Neuron (in vitro differentiated cells): Measurements from ENCODE around the genes TBX21, SP2 and NFE2L1.

DNA sequence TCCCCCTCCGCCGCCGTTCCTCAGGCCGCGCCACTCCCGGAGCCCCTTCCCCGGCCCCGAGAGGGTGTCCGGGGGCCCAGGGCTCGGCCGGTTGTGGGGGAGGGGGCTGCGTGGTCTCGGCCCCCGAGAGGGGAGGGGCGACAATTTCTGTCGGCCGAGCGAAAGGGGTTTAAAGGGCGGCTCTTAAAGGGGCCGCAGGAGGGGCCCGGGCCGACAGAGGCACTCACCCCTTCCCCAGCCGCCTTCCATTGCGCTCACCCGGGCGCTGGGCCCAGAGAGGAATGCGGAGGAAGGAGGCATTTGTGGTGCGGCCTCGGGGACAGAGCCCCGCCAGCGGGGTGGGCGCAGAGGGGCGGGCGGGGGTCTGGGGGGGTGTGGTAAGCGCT lies 391 bp downstream of the TBKBP1 start:
- PRO-cap, result bidirectional peak, plus-strand start at position 197 of the sequence, minus-strand start at position 95 of the sequence

DNA sequence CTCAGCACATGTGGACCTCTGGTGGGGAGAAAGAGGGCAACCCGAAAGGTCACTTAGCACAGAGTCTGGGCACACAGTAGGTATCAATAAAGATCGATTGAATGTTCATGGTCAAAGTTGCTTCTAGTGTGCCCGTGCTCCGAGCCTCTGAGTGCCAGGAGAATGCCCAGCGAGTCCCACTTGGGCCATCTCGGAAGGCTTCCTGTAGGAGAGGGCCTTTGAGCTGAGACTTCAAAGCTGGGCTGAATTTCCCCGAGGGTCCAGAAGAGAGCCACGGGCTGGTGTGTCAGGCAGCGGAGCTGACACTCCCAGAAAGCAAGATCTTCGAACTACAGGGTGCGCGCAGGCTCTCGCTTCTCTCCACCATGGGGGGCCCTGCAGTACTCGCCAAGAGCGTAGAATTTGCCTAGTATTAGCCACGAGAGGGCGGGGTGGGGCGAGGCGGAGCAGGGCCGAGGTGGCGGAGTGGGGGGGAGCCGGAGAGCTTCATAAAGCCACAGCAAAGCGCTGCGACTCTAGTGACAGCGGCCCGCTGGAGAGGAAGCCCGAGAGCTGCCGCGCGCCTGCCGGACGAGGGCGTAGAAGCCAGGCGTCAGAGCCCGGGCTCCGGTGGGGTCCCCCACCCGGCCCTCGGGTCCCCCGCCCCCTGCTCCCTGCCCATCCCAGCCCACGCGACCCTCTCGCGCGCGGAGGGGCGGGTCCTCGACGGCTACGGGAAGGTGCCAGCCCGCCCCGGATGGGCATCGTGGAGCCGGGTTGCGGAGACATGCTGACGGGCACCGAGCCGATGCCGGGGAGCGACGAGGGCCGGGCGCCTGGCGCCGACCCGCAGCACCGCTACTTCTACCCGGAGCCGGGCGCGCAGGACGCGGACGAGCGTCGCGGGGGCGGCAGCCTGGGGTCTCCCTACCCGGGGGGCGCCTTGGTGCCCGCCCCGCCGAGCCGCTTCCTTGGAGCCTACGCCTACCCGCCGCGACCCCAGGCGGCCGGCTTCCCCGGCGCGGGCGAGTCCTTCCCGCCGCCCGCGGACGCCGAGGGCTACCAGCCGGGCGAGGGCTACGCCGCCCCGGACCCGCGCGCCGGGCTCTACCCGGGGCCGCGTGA lies at the start of gene TBX21:
TBX21 (plus strand) TSS at position 518 of the 1,104 bp plus-strand sequence.
- PRO-cap, result unidirectional peak, plus-strand start at position 518 of the sequence

DNA sequence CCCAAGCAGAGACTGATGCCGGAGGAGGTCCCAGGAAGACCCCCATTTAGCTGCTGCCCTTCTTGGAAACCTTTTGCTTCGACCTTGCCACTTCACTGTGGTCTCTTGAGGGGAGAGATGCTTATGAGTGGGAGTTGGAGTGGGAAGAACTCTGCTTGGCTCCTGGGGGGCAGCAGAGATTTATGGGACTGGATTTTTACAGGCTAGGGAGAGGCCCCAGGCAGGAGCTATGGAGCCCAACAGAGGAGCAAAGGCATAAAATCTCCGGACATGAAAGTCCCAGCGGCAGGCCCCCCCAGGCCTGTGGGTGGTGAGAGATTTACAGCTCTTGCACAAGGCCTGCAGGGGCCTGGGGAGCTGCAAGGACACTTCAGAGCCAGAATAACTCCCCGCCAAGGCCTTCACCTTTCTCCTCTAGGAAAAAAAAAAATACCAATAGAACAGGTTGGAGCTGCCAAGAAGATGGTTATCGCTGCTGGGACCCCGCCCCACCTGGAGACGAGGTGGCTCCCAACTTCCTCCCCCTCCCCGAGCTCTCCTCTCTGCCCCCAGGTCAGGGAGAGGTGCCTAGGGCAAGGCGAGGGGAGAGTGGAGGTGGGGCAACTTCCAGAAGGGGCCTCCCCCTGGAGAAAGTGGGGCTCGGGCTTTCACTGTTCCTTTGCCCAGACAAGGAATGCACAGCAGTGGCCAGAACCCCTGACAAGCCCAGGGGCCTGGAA lies 11.9 kb upstream of the SP2 start:
- PRO-cap, result no peak

GRCh38 chr17:47895958-47896982 lies at the start of gene SP2:
Gene SP2, plus strand, starts transcription at chr17:47896236.
- PRO-cap, result bidirectional peak, plus-strand start at chr17:47896236, minus-strand start at chr17:47896278; bidirectional peak, plus-strand start at chr17:47896552, minus-strand start at chr17:47896474; bidirectional peak, plus-strand start at chr17:47896864, minus-strand start at chr17:47896653

DNA sequence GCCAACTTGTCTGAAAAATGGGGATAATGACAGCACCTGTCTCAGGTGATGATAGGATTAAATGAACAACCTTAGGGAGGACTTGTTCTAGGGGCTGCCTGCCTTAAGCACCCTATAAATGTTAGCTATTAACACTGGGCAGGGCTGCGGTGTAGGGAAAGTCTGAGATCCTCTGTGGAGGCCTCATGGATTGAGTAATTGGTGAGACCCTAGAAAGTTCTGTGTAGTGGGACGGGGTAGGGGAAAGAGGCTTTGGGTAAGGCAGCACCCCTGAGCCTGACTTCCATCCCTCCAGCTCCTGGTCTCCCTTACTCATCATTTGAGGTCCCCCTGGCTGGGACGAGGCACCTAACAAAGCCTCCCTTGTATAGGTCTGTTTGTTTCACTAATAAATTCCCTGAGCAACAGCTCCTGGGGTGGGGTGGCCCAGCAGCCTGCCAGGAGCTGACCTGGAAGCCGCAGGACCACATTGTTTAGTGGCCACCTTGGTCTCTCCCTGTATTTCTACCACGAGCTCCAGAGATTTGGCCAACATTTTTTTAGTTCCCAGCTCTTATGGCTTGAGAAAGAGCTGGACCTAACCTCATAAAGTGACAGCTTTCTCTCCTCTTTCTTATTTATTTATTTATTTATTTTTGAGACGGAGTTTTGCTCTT lies 7.3 kb downstream of the PRR15L start:
- PRO-cap, result no peak

GRCh38 chr17:47987187-47988112 lies 16.5 kb downstream of the CDK5RAP3 start:
- PRO-cap, result no peak

DNA sequence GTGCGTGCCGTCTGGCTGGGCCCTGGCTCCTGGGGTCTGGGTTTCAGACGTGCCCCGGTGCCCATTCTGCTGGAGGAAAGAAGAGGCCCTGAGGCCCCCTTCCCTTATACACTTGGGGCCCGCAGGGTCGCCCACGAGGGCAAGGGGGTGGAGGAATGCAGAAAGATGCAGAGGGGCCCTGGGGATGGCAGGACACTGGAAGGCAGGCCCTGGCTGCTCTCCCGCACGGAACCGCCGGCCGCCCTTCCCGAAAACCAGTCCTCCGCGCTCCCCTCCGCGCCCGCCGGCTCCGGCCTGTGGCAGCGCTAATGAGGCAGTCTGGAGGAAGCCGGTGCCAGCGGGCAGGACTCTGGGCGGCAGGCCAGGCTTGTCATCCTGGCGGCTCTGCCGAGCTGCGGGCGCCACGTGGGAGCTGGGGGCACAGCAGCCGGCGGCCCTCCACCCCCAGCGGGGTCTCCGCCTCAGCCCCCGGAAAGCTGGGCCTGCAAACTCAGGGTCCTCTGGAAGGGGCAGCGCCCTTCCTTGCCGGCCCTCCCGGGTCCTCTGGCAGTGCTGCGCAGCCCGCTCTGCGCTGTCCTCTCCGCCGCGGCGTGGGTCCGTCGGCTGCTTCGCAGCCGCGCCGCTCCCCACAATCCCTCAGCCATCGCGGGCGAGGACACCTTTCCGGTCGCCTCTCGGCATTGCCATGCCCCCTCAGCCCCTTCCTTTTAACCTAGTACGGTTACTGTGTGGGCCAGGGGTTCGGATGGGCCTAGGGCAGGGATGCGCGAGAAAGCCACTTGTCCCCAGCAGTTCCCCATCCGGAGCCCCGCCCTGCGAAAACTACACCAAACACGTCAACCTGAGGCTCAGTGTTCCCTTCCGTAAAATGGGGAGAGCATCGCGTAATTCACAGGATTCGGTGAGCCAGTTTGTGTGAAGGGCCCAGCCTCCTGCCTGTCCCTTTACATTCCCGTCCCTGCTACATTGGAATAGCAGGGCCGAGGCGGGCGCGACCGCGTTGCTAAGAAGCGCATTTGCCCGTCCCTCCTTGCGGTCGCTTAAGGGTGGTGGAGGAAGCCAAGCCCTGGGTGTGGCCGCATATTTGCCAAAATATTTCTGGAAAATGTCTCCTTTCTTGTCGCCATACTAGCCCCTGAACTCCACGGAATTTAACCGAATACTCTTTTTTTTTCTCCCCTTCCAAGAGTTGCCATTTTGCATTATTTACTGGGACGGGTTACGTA lies 13.5 kb downstream of the COPZ2 start:
- PRO-cap, result no peak

- PRO-cap, result bidirectional peak, plus-strand start at chr17:48025385, minus-strand start at chr17:48025064
Observed at GRCh38 chr17:48024894-48025663, 12.5 kb downstream of the COPZ2 start.

DNA sequence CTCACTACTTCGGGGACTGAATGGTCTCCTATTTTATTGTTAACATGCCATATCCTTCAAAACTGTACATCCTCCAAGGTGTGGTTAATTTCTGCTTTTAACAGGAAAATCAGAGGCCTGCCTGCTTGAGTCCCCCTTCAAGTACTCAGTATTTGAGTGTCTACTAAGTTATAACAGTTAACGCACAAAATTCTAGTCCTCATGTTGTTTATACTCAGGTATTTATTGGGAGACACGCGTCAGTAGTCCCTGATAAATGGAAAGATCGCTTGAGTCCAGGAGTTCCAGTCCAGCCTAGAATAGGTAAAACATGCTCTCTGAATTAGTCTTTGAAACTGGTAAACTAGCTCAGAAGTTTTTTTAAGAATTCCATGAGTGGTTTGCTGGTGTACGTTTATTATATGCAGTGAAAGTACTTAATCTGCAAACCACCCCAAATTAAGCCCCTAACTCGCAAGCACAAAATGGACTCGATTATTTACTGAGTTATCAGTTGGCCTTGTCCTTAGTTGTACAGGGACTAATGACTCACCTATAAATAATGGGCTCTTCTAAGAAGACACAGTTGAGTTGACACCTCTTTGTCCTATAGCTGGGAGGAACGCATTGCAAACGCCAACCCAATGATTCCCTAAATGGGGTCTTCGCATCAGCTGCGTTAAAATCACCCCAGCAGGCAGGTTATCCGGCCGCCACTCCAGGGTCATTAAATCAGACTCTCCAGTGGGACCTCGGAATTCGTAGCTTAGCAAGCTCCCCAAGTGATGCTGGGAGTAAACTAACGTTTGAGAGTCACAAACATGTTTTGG lies 1.3 kb upstream of the NFE2L1 start:
- PRO-cap, result bidirectional peak, plus-strand start at position 709 of the sequence, minus-strand start at position 720 of the sequence

DNA sequence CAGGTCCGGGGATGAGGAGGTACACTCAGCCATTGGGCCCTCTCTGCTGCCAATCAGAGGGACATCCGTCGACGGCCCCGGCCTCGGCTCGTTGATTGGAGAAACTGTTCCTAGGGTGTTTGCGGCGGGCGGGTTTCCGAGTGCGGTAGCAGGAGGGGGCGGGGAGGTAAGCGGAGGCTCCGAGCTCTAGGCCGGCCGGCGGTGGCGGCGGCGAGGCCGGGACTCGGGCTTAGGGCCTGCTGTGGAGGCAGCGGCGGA lies at the start of gene NFE2L1:
NFE2L1 (plus strand) TSS at position 169 of the 258 bp plus-strand sequence.
- PRO-cap, result bidirectional peak, plus-strand start at position 189 of the sequence, minus-strand start outside the sequence

- PRO-cap, result no peak
Observed at GRCh38 chr17:48127095-48127904, 19.7 kb downstream of the SNX11 start.

GRCh38 chr17:48427599-48428052 lies 2.4 kb downstream of the SKAP1 start:
- PRO-cap, result no peak

- PRO-cap, result no peak
Observed at GRCh38 chr17:48528638-48529195, 2.1 kb downstream of the HOXB1 start.

DNA sequence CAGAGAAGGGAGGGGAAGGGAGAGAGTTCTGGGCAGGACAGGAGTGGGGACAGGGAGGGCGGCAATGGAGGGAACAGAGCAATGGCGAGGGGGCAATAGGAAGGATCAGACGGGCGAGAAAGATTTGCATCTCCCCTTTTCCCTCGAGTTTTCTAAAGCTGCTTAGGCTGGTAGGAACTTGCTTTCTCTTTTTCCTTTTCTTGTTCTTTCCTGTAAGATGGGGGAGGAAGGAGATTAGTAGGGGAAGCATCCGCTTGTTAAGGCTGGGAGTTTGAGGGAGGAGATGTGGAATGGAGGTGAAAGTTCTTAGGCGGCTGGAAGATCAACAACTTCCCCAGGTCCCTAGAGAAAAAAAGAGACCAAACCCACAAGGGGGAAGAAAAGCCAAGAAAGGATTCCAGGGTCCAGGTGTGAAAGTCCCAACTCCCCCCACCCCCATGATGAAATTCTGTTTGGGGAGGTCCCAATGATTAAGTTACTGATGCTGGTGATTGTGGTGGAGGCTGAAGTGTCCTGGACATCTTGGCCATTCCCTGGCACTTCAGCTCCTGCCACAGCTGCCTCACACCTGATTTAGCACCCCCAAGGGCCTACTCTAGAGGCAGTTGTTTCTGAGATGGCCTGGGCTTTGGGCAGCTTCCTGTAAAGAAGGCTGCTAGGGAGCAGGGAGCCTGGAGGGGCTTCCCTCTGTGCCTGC lies 13.3 kb downstream of the HOXB4 start:
- PRO-cap, result no peak

DNA sequence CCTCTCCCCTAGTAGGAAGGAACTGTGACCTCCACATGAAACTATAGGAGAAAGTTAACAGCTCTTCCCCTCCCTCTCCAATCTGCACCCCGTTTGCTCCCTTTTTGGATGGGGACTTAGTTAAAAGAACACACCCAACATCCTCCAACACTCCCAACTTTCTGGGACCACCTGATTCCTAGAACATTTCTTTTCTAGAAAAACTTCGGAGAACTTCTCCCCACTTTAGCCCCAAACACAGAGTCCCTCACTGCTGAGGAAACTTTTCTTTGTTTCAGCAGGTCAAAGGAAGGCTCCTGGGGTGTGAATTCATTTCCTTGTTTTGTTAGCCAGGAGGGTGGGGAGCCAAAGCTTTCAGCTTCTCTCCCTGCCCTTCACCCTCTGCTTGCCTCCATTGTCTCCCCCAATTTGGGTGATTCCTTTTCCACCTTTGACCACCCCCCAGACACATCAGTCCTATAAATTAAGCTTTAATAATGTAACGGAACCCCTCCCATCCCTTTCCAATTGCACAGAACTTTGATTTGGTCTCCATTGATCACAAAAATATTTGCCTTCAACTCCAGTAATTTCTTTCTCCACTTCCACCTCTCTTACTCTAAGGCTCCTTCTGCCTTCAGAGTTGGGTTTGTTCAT lies 10.5 kb downstream of the HOXB4 start:
- PRO-cap, result no peak

- PRO-cap, result no peak
Observed at GRCh38 chr17:48593883-48594237, 281 bp upstream of the HOXB5 start.

DNA sequence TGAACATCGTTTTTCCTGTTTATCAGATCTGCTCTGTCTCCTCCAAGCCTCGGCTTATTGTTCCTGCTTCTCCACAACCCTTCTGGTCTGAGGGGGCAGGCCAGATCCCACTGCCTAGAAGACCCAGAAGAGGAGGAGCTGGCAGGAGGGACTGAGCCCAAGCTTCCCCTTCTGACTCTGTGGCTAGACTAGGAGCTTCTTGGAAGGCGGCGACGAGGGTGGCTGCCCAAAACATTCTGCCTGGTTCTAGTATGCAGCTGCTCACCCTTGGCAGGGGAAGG lies 5.2 kb upstream of the HOXB5 start:
- PRO-cap, result no peak

- PRO-cap, result no peak
Observed at GRCh38 chr17:48611637-48612452, 1.0 kb upstream of the HOXB7 start.

- PRO-cap, result no peak
Observed at GRCh38 chr17:48724352-48724885, 1.4 kb downstream of the PRAC2 start.

DNA sequence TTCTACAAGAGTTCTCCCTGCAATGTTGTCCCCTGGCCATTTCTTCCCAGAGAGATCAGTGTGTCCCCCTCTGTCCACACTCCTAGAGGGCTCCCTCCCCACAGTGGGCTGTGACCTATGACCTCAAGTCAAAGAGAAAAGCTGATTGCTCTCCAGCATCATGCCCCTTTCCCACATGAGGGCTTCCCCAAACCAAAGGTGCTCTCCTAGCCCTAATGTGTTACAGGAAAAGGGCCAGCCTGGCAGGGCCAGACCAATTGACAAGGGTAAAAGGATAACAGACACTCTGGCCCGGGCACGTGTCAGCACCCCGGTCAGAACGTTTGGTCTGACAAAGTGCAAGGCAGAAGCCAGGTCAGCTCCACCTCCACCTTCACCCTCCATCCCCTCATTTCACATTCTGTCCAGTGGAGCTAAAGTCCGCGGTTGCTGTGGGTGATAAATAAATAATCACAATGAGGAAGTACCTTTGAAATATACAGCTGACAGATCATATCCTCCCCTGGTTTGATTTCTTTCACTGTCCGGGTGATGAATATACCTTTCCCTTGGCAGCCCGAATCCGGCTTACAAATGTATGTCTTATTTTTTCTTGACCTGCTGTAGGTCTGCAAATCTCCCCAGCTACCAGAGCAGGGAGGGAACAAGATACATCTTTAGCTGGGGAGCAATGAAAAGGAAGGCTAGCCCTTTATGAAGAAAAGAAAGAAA lies 17.7 kb downstream of the TTLL6 start:
- PRO-cap, result no peak